Jejunum (tissue), 1 donor: Measurements from ENCODE around the genes ONECUT1 and DNAAF4.

GRCh38 chr15:52783356-52783792 lies 6.8 kb downstream of the ONECUT1 start:
- PRO-cap = no peak

DNA sequence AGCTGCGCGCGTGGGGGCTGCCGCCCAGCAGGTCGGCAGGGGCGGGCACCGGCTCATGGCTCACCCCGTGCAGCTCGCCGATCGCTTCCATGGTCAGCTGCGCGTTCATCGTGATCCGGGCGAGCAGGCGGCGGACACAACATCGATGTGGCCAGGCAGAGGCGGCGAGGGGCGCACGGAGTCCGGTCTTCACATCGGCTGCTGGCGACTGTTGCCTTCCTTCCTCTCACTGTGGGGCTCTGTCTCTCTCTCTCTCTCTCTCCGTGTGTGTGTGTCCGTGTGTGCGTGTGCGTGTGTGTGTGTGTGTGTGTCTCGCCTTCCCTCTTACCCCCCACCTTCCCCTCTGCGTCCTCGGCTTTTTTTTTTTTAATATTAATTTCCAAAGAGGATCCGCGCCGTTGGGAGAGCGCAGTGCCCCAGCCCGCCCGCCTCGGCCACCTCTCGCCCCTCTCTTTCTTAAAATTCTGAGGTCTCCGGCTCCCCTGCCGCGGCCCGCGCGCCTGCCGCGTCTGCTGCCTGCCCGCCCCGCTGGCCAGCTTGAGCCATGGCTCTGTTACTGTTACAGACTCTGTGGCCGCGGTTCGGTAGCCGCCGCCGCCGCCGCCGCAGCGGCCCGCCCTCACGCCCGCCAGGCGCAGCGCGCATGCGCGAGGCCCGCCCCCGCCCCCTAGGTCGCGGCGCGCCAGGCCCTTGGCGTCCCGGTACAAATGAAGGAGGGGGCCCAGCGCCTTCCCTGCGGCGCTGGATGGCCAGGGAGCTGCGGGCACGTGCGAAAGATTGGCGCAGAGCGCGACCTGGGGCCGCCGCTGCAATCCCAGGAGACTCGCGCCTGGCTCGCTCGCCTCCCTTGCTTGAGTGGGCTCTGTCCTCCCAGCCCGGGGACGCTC lies at the start of gene ONECUT1:
Gene ONECUT1 (minus strand): TSS at position 561 of the 887 bp plus-strand sequence.
- PRO-cap = bidirectional peak, plus-strand start at position 670 of the sequence, minus-strand start at position 620 of the sequence

- PRO-cap = no peak
These were observed 304.2 kb downstream of the WDR72 start for GRCh38 chr15:53455366-53455628.

DNA sequence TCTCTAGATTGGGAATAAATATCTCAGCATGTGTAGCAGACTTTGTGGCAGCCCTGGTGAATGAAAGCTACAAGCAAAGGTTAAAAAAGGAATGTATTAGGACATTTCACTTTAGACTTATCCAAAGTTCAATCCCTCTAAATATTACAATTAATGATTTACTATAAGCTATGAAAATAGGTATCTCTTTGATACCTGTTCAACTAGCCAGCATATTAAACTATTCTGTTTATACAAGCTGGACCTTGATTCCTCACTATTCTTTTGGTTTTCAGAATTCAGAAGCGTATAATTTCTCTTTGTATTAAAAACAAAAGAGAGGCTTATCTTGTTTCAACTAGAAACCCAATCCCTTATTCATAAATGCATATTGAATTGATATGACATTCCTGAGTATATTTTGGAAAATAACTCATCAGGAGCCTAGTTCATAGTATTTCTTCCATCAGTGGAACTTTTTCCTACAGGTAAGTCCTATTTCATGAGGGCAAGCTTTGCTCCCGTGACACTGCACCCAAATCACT lies 38.0 kb downstream of the WDR72 start:
- PRO-cap = no peak

DNA sequence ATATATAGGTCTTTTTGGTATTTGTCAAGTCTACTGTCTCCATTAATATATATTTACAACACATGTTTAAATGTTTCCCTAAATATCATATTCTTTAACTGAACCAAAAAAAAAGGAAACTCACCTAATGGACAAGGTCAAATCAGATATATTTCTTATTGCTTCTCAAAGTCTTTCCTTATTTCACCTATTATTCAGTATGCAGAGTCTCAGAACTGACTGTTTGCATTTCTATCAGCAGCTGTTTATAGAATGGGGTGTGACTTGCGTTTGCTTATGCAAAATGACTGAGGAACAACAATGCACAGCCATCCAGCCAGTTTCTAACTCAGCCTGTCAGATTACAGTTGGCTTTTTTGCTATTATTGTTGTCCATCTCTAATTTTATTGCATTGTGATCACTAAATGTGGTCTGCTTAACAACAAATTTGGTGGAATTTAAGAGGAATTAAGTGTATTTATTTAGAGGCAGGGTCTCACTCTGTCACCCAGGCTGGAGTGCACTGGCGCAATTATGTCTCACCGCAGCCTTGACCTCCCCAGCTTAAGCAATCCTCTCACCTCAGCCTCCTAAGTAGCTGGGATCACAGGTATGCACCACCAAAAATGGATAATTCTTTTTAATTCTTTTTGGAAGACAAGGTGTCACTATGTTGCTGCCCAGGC lies 40.7 kb downstream of the RAB27A start:
- PRO-cap = no peak

DNA sequence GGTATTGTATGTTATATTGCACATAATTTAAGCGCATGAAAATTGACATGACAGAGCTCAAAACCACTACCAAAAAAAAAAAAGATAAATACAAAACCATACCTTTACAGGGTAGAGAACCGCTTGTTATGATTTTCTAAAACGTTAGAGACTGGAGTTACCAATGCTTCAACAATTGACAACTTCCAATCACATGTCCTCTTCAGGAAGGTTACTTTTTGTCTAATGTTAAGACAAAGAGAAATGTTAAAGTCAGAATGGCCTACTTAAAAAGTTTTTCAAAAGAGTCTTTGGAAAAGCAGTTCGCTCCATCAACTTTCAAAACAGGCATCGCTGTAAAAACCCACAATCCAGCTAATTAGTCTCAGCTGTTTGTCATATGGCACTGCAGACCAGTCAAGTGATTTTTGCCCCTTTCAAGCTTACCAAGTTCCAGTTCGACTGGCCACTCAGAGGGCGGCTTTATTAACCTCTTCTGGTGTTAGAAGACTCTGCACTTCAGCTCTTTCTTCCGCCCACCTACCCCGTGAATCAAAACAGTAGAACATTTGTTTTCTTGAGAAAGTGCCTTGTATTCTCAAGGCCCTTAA lies 19.5 kb downstream of the RAB27A start:
- PRO-cap = no peak

DNA sequence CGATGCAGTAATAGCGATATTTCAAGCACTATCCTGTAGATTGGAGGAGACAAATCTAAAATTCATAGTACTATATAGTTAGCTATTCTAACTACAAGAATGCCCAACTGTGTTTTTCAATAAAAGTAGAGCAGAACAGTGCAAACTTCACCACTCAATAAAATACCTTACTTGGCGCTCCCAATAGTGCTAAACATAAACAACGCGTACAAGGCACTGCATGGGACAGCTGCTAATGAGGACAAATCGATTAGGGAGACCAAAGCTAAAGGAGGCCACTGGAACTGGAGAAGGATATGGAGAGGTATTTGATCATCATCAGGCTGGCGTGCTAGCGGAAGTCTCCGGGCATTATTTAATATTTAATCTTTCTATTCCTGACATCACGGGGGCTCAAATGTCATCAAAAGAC lies 762 bp downstream of the CCPG1 start:
- PRO-cap = bidirectional peak, plus-strand start outside the sequence, minus-strand start at position 288 of the sequence

GRCh38 chr15:55508171-55508394 lies at the start of gene DNAAF4:
Gene DNAAF4, minus strand, starts transcription at chr15:55508234.
- PRO-cap = no peak

- PRO-cap = no peak
These were observed 64.2 kb upstream of the PYGO1 start for GRCh38 chr15:55652186-55652891.

- PRO-cap = no peak
These were observed 48.9 kb upstream of the PRTG start for GRCh38 chr15:55791811-55792274.

DNA sequence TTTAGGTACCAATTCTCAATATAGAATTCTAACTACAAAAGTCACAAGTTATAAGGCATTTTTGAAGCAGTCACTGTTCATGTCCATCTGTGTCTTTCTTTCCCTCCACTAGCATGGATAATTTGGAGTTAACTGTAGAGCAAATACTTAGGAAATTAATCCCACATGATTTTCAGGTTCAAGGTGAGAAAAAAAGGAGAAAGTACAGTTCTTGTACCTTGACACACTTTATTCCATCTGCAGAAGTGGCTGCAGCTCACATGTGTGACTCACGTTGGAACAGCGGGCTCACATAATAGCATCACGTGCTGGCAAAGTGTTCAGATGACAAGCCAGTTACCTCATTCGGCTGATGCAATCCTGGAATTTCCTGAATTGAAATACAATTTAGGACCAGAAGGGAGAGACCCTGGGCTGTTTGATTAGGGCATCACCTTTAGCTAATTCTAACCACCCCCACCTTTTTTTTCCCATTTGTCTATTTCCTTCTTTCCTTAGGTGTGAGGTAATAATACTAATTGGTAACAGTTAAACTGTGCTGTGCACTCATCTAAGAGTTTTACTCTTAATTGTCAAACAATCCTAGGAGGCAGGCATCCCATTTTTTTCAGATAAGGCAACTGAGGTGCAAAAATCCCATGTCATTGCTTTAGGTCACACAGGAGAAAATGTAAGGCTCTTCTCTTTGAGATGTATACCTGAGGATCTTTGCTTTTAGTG lies 47.1 kb upstream of the NEDD4 start:
- PRO-cap = no peak

GRCh38 chr15:56093738-56094832 lies 100.7 kb upstream of the NEDD4 start:
- PRO-cap = no peak

GRCh38 chr15:56101206-56102072 lies 108.0 kb upstream of the NEDD4 start:
- PRO-cap = no peak

- PRO-cap = no peak
These were observed 20.3 kb downstream of the RFX7 start for GRCh38 chr15:56223181-56223918.

DNA sequence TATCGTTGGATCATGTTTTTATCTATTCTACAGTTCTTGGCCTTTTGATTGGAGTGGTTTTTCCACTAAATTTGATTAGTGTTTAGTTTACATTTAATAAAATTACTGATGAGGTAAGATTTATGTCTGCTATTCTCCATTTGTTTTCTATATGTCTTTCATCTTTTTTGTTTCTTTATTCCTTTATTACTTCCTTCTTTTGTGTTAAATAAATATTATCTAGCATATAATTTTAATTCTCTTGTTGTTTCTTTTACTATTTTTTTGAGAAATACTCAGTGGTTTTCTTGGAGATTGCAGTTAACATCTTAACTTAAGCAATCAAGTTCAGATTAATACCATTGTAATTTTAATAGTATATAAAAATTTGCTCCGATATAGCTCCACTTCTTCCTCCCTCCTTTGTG lies 46.8 kb upstream of the TEX9 start:
- PRO-cap = no peak

GRCh38 chr15:56832188-56832581 lies 86.3 kb upstream of the TCF12 start:
- PRO-cap = no peak

DNA sequence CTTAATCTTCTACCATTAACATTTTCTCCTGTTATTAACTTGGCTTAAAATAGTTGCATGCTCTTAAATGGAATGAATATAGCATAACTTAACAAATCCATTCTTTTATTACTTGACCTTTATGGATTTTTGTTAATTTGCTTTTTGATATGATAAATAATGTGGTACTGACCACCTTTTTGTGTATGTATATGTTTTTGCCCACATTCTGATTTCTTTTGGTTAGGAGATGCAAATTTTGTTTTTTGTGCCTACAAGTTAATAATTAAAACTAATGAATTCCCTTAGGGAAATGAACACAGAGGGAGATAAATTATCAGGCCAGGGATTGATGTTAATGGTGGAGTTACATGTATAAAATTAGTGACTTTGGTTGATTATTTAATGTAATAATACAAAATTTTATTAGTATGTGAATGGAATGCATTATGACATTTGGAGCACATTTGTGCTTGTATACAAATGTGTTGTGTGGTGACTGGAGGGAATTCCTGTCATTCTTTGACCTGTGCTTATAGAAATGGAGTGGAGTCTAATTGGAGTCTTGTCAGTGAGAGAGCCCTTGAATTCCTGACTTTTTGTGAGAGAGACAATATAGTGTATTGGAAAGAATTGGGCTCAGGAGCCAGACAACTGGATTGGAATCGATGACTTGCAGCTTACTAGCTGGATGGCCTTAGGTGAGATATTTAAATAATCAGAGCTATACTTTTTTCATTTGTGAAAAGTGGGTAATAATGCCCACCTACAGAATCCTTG lies 9.2 kb downstream of the TCF12 start:
- PRO-cap = no peak

- PRO-cap = no peak
These were observed 73.8 kb upstream of the CGNL1 start for GRCh38 chr15:57302409-57303004.

- PRO-cap = no peak
These were observed 57.4 kb upstream of the CGNL1 start for GRCh38 chr15:57318834-57319361.

GRCh38 chr15:57388214-57388895 lies 12.1 kb downstream of the CGNL1 start:
- PRO-cap = no peak